ENCODE measurements around the gene C1QTNF5.

DNA sequence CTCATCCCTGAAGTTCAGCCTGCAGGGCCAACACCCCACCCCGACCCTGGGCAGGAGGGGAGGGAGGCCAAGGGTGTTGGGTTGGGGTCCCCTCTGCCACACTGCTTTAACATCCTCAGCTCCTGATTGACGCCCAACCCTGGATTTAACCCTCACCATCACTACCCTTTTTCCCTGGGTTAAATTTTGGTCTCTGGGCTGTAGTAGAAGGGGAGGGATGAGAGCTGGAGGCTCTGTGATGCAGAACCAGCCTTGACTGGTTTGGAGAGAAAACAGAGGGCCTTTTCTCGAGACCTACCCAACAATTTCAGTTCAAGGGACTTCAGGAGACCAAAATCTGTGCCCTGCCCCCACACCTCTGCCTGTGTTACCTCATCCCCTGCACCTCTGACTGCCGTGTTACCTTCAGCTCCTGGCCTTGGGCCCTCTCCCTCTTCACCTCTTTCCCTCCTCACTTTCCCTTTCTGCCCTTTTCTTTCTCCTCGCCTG is 26.9 kb downstream of the PHLDB1 start:
- PRO-cap = no peak

GRCh38 chr11:118643459-118644218 is 35.8 kb downstream of the TREH start:
- PRO-cap = no peak

DNA sequence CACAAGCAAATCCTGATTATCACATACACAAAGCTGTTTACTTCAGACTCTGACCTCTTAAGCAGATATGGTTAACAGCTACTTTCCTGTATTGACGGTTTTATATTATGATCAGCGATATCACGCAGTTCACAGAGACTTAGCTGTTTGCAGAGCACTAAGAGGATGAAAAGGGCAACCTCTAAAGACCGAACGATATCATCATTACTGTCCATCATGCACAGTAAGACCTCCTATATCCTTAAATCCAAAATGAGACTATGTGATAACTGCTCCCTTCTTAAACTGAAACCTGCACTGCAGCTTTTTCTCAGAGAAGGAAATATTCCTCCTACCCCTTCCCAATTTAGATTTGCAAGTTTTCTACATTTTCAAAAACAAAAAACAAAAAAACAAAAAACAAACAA is 1.4 kb downstream of the DDX6 start:
- PRO-cap = no peak

DNA sequence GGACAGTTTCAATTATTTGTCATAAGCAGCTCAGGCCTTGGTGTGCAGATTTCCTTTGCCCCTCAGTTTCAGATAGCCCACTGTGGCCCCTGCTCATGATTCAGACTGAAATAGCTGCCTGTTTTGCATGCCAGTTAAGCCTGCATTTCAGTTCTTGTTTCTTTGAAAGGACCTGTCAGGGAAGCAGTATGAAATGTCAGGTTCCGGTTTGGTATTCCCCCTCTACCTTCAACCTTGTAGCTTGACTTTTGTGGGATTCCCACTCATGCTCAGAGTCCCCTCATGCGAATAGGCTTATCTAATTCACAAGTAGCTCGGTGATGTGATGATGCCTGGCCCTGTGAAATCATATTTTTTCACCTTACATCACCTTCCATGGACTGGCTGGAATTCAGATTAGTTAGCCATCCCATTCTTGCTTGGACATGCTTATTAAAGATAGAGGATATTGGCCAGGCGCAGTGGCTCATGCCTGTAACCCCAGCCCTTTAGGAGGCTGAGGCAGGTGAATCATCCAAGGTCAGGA is 30.0 kb upstream of the DDX6 start:
- PRO-cap = no peak

DNA sequence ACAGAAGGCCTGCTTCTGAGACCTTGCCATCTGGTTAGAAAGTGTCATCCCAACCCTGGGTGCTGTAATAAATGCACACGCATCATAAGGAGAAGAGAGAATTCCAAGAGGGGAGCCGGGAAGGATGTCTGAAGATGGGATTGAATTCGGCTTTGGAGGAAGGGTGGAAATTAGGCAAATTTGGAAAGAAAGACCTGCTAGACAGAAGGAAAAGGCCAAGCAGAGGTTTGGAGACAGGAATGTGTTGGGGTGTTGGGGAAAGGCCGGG is 6.6 kb downstream of the CXCR5 start:
- PRO-cap = no peak

- PRO-cap = no peak
Measured at GRCh38 chr11:118923016-118923300, 2.8 kb downstream of the BCL9L start.

DNA sequence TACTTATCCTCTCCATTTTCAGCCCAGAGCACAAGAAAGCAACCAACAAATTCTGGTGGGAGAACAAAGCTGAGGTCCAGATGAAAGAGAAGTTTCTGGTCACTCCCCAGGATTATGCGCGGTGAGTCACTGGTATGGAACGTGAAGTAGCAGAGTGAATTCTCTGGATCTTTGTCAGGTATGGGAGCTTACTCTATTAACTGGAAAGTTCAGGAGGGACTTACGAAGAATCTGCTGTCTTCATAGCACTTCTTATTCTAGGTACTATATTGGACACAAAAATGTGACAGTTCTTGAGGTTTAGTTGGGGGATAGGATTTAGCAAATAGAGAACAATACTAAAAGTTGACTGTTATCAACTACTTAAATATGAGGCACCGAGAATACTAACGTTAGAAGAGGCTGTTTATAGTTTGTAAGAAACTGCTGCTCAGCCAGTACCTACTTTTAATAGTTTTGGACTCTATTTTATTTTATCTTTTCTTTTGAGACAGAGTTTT is 1.1 kb downstream of the CENATAC start:
- PRO-cap = no peak

- PRO-cap = no peak
Measured at GRCh38 chr11:119025591-119026570, 7.3 kb downstream of the TRAPPC4 start.

GRCh38 chr11:119028515-119029707 is 10.3 kb downstream of the TRAPPC4 start:
- PRO-cap = no peak

DNA sequence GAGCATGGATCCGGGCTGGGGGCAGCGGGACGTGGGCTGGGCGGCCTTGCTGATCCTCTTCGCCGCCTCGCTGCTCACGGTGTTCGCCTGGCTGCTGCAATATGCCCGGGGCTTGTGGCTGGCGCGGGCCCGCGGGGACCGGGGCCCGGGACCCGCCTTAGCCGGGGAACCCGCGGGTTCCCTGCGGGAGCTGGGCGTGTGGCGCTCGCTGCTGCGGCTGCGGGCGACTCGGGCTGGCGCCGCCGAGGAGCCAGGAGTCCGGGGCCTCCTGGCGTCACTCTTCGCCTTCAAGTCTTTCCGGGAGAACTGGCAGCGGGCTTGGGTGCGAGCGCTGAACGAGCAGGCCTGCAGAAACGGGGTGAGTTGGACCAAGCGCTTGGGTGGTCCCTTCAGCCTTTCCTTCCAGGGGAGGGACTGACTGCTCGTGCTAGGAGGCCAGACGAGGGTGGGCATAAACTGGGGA is 625 bp downstream of the C2CD2L start:
- PRO-cap = no peak

DNA sequence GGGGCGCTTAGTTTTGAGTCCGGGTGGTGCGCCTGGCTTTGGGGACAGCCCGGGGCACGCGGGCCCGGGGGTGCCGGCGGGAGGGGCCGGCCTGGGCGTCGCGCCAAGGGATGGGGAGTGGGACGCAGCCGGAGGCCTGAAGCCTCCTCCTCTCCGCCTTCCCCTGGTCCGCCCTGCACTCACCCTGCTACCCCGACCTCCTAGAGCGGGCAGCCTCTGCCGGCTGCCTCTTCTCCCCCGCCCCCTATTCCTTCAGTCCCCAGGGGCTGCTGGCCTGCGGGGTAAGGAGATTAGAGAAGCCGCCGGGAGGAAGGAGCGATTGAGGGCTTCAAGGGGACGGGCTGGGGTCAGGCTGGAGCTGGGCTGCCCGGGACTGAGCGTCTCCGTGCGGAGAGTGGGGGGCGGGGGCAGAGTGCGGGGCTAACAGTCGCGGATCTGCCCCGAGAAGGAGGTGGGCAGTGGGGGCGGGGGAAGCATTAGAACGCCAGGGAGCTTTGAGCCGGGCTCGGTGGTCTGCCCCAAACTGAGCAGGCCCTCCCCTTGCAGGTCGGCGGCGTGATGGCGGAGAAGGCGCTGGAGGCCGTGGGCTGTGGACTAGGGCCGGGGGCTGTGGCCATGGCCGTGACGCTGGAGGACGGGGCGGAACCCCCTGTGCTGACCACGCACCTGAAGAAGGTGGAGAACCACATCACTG is 703 bp downstream of the ABCG4 start:
- PRO-cap = no peak

DNA sequence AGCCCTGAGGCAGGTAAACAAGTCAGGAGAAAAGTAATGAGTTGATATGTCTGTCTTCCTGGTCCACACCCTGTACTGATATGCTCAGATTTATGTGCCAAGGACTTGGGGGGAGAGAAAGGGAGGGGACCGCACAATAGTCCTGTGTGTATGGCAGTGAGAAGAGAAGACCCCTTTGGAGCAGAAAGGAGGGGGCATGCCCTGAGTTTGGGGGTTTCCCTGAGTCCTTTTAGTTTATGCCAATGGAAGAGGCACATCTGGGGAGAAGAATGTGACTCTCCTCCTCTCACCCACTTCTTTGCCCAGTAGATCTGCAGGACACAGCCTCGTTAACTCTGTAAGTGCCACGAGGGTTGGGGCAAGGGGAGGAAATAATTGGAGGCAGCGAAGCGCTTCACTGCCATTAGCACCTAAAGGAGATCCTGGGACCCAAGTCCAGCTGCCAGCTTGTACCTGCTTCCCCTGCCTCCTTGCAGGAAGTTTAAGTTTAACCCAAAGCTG is 391 bp downstream of the NHERF4 start:
- PRO-cap = no peak

DNA sequence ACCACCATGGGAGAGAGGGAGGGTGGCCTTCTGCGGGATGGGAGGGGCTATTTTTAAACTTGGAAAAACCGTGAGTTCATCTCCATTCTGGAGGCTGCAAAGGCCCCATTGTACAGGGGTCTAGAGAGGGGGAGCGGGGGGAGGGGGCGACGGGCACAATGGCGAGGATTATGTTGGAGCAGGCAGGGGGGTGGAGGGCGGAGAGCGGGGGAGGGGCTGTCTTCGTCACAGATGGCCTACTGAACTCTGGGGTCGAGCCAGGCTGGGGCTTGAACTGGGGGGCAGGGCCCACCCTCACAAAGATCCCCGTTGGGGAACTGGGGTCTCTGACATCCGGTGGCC is 3.3 kb upstream of the MCAM start:
- PRO-cap = no peak

DNA sequence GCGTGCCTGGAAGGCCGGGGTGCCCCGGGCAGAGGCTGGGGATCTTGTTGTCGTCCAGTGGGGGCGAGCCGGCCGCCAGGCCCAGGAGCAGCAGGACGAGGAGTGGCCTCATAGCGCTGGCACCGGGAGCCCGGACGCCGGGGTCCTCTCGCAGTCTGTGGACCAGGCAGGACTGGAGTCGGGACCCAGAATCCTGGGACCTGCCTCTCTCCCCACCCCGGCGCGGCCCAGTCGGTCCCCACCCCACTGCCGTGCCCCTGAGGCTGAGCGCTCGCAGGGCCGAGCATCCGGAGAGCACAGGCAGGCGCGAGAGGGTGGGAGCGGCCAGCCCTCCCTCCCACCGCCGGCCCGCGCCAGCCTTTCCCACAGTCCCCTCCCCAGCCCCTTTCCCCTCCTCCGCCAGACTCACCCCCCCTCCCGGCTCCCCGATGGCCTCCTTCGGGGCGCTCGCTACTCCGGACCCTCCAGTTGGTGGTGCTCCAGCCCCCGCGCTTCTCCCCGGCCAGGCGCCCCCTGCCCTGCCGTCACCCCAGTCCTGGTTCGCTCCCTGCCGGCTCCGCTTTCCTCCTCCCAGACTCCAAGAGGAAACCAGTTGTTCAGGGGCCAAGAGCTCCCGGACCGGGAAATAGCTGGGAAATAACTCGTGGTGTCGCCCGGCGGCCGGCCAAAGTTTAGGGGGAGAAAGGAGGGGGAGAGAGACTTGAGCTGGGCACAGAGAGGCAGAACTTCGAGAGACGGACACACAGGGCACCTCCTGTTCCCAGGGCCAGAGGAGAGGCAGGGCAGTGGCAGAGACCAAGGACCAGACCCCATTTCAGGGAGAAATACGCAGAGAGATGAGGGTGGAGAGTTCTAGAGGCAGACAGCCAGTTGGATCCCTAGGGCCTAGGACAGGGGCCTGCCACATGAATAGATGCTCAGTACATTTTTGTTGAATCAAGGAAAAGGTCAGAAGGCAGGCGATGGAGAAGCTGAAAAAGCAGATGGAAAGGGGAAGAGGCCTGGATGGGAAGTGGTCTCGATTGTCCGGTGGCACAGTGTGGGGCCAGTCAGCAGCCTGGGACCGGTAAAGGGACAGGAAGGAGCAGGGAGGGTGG is at the start of gene C1QTNF5:
Gene C1QTNF5 (minus strand): TSS at position 598 of the 1,097 bp plus-strand sequence.
- PRO-cap = unidirectional peak, minus-strand start at position 579 of the sequence

- PRO-cap = no peak
Measured at GRCh38 chr11:119368220-119369205, 13.0 kb downstream of the USP2 start.

- PRO-cap = no peak
Measured at GRCh38 chr11:119701660-119702236, 27.3 kb downstream of the NECTIN1 start.

DNA sequence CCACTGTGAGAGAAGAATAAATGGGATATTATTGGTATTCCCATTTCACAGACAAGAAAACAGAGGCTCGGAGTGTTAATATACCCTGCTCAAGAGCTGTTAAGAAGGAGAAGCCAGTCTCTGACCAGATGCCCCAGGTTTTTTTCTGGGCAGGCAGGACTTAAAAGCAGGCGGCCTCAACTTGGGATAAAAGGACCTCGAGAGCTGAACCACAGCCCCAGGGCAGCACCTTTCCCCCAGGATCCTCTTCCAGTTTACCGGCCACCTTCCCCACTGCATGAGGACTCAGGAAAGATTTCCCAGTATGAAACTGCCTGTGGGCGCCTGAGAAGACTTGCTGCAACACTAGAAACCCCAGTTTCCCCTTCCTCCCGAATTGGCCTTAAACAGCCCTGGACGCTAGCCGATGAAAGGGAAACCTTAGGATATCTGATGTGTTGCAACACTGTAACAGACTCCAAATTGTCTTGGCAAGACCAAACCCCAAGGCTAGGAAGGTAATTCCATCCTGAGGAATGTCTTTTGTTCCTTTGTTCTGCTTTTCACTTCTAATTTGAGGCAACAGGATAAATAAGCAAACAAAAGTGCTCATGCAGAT is 173.6 kb downstream of the TRIM29 start:
- PRO-cap = no peak

DNA sequence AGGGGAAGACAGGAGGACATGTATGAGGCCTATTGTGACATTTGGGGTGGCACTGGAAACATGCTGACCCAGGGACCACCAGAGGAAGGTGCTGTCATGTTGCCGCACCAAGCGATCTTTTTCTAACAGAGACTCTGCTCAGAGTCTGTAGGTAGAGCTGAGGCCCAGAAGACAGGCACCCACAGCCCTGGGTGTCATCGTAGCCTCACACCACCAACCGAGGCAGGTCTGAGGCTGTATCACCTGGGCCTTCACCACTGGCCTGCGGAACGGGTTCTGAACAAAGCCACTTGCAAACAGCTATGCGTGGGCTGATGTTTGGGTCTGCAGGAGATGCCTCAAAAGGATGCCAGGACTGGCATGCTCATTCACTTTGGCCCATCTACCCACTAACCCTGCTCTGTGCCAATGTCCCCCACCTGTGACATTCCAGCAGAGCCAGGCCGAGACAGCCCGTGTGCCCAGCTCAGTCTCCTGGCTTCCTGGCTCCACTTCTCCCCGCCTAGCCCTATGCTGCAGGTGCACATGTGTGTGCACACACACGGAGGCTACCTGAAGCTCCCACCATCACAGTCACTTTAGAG is 3.7 kb downstream of the TRIM29 start:
- PRO-cap = no peak

GRCh38 chr11:120186567-120187791 is 23.9 kb upstream of the OAF start:
- PRO-cap = no peak

- PRO-cap = no peak
Measured at GRCh38 chr11:120224777-120225894, 14.3 kb downstream of the OAF start.

Data from peritoneum (tissue), 1 donor.